Kidney (tissue), 2 donors: ENCODE measurements around a stretch of chr14.

DNA sequence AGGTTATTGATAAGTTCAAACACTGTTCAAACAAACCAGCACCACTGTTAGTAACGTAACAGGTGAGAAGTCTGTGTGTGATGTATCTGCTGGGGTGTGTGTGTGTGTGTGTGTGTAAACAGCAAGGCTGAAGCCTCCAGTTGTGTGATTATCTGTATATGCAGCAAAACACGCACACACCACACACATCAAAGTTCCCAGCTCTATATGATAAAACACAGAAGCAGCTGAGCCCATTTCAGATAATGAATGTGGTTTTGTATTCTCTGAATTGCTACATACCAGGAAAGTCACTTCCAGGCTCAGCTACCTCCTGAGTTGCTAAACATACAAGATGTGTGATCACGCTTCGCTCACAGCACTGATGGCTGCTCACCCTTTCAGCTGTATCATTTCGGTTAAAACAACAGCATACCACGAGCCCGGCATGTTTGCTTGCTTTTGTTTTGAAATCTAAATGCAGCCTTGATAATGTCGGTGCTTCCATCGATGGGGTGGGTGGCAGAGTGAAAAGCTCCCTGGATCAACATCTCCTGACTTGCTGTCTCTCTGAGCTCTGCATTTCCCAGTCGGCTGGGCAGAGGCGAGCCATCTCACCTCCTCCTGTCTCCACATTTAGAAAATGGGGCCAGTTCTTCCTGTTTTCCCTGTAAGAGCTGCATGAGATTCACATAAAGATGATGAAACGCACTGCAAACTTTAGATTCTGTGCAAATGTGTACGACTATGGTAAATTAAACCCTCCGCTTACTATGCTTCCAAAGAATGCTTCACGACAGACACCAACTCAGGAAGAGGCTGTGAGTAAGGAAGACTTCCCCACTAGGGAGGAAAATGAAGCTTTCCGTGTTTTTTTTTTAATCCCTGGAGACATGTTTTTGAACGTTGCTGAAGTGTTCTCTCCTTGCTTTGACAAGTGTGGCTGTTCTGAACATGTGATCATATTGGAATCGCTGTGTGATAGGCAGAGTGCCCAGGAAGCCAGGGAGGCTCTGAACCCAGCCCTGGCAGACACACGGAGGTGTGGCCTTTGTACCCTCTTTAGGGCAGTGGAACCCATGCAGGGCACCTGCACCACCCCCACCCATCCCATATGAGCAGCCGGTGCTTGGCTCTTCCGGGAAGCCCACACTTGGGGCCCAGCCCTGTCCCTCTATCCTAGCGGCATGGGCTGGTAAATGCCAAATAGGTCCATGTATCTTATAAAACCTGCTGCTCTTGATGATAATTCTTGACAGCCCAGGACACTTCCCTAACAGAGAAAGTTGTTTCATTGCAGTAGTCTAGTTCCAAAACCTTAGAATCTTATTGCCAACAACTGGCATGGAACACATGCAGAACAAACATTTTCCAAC lies 7.3 kb upstream of the SYNE3 start:
- PRO-cap, result no peak
- RRBS, result no CpG with 5 or more reads among the region's 22 CpGs

DNA sequence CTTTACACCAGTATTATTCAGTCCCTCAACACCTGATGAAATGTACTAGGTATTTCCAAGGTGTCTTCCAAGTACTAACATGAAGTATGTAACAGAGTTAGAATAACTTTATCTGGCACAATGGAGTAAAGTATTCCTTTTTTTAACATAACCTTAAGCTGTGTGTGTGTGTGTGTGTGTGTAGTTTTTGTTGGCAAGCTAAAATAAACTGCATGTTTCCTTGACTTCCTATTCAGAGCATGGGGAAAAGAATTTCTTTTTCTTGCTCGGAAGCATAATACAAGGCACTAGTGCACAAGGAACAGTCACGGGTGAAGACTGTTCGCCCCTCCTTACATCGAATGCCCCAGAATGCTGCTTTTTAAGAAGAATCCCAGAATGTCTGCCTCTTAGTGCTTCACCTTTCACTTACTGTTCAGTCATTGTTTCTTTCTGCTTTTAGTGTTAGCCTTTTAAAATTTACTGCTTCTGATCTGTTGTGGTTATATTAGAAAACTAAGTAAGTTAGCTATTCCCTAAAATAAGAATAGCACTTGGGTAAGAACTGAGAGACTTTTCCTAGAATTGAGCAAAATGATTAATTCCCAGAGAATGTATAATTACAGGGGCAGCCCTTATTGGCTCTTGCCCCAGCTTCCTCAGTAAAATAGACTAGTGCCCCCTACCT lies 7.8 kb upstream of the GLRX5 start:
- PRO-cap, result no peak
- RRBS, result no CpG with 5 or more reads among the region's 4 CpGs

DNA sequence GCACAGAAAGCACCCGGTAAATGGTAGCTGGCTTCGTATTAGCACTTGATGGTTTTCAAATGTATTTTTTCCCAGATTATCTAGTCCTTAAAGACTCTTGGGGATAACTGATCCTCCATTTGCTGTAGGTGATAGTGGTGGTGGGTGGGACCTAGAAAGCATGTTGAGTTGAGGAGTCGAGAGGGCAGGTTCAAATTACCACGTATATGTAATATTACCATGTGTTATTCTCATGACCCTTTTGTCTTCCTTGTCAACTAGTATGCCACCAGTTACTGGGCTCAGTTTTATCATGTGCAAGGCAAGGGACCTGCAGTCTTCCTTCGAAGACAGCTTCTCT lies 1.8 kb downstream of the GLRX5 start:
- PRO-cap, result no peak
- RRBS, result no CpG with 5 or more reads among the region's 5 CpGs

DNA sequence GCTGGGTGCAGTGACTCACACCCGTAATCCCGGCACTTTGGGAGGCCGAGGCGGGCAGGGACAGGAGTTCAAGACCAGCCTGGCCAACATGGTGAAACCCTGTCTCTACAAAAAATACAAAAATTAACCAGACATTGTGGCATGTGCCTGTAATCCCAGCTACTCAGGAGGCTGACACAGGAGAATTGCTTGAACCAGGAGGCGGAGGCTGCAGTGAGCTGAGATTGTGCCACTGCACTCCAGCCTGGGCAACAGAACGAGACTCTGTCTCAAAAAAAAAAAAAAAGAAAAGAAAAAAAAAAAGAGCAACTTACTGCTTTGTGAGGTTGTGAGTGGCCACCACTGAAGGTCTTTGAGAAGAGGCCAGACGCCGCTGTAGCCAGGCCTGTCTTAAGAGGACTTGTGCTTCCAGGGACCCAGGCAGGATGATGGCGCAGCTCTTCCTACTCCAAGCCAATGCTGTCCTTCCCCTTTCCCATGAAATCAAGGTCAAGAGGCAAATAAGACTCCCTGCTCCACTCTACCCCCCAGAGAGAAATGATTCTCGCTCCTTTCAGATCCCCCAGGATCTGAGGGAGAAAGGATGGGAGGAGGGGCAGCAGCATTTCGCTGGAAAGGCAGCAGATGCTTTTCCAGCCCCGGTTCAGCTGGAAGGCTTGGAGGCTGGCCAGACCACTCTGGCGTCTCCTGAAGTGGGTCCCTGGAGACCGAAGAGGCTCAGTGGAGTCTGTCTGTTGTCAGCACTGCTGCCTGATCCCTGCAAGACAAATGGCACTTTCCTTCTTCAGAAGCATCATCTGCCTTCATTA lies 51.2 kb downstream of the C14orf132 start:
- PRO-cap, result no peak
- RRBS, result no CpG with 5 or more reads among the region's 14 CpGs

DNA sequence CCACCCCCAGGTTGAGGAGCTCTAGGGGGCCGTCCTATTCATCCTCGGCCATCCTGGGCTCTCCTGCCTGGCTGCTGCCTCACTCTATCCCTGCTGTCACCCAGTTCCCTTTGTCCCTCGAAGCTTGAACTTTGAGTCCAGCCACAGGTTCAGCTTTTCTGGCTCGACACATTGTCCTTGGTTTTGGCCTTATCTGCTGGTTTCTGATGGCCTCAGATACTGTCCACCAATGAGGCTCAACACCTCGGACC lies 58.6 kb downstream of the C14orf132 start:
- PRO-cap, result no peak
- RRBS, result no CpG with 5 or more reads among the region's 5 CpGs

GRCh38 chr14:96361714-96362381 lies 1.3 kb downstream of the ATG2B start:
- PRO-cap, result unidirectional peak, plus-strand start at chr14:96362206
- RRBS, result no CpG with 5 or more reads among the region's 12 CpGs

- PRO-cap, result no peak
- RRBS, result no CpG with 5 or more reads among the region's 10 CpGs
Observed at GRCh38 chr14:96663557-96663847, 133.7 kb upstream of the VRK1 start.

DNA sequence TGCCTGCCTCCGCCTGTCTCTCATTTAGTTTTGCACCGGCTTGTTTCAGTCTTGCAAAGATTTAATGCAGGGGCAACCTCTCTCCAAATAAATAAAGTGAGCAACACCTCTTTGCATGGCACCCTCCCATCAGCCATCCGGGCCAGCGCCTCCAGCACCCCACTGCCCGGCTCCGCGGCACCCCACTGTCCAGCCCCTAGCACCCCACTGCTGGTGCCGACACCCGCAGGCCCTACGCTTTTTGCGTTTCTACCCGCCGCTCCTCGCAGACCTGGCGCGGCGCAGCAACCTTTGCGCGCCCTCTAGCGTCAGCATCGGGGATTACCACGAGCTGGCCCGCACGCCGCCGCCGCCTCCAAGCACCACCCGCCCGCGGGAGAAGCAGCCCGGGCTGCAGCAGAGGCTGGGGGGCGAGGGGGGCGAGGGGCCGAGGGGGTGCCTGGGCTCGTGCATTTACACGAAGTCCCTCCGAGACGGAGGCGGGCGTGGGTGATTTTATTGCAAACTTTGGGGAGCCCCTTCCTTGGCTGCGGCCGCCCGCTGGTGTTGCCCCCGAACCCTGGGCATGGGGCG lies 55.8 kb upstream of the VRK1 start:
- PRO-cap, result unidirectional peak, minus-strand start at position 403 of the sequence
- RRBS, result 4% methylated on average over 2 of the region's 45 CpGs

DNA sequence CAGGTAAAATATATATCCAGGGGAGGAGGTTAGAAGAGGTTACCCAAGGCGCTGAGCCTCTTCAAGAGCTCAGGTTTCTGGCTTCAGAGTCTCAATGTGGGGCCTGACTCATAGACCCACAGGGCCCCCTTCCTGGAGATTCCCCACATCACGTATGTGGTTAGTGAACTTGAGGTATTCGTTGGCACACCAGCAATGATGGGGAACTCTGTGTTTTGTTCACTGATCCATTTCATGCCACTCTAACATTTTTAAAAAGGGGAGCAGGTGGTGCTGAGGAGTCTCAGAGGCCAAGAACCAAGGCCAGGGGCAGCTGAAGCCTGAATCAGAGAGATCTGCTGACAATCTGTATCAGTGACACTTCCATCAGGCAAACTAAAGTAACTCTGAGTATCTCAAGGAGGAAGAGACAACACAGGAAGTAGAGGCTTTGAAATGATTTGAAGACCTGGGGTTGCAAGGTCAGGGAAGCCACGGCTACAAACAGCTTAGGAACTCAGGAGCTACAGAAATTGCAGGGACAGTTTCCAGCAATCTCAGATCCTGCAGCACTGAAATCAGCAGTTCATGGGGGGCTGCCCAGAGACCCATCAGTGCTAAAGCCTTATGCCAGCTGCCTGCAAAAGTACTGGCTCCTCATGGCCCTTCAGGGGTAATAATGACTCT lies 323.5 kb downstream of the VRK1 start:
- PRO-cap, result no peak
- RRBS, result no CpG with 5 or more reads among the region's 4 CpGs

- PRO-cap, result no peak
- RRBS, result 60% methylated on average over 3 of the region's 10 CpGs
Observed at GRCh38 chr14:97703099-97703533, 905.9 kb downstream of the VRK1 start.

GRCh38 chr14:97771460-97772207 lies 974.5 kb downstream of the VRK1 start:
- PRO-cap, result no peak
- RRBS, result no CpG with 5 or more reads among the region's 8 CpGs

DNA sequence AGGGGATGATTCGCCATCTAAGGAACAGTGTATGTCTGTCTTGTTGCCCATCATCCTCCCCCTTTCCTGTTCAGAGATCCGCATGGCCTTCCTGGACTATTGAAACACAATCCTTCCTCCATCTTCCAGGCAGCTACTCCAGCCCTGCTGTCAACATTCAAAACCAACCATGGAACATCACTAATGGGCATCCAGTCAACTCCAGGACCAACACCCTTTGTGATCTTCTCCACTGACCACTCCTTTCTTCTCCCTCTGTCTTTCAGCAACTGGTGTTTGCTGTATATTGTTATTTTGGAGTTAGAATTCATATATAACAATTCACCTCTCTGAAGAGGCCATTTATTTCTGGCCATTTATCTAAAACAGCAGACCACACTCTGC lies 1188.2 kb downstream of the VRK1 start:
- PRO-cap, result no peak
- RRBS, result no CpG with 5 or more reads among the region's 2 CpGs

DNA sequence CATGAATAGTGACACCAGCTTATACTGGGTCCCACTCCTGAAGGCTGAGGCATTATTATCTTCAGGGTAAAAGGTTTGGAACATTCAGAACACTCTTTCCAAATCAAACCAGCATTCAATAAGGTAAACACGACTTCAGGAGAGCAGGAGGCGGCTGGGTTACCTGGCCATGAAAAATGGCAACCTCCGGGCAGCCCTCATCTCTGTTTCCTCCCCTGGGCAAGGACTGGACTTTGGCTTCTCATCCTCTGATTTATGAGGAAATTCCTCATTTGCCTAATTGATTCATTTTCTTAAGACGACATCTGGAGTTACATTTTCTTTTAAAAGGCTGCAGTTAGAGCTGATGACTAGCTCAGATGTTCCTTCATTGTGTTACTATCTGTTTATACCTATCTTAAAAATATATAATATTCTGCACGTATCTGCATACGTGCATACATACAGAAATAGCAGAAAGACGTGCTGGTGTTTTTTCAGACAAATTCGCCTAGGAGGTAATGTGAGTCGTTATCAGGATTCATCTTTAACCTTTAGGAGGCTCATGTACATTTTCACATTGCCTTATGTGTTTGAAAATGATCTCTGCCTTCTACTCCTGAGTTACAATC lies 1133.8 kb downstream of the BCL11B start:
- PRO-cap, result no peak
- RRBS, result no CpG with 5 or more reads among the region's 9 CpGs

GRCh38 chr14:98209949-98210891 lies 1061.8 kb downstream of the BCL11B start:
- PRO-cap, result no peak
- RRBS, result 42% methylated on average over 4 of the region's 16 CpGs

DNA sequence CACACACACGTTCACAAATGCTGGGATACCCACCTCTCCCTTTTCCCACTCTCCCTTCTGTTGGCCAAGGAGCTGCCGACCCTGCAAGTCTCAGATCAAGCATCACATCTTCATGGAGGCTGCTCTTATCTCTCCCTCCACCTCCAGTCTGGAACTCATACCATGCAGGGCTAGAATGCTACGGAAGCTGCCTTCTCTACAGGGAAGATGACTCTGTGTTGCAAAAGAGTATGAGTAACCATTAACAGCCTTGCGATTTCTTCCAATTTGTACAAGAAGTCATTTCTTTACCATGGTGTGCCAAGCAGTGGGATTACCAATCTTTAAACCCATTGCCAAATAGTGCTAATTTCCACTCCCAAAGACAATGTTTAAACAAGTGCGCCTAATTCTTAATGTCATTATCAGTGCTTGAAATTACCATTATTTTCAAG lies 196.0 kb downstream of the BCL11B start:
- PRO-cap, result no peak
- RRBS, result no CpG with 5 or more reads among the region's 5 CpGs

DNA sequence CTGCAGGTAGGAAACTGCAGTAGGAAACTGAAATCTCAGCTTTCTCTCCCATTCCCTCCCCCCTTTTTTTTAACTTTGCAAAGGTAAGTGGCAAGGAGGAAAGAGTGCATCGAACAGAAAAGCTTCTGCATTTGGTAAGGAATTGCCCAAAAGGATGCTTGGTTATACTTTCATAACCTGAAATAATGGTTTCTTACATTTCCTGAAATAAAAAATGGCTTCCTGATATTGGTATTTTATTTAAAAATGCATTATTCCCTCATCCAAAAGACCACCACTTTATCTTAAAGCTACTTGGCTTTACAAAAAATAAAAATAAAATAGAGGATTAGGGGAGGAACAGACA lies 101.8 kb downstream of the BCL11B start:
- PRO-cap, result no peak
- RRBS, result no CpG with 5 or more reads among the region's 1 CpG

GRCh38 chr14:99232580-99233180 lies 39.3 kb downstream of the BCL11B start:
- PRO-cap, result no peak
- RRBS, result no CpG with 5 or more reads among the region's 6 CpGs

DNA sequence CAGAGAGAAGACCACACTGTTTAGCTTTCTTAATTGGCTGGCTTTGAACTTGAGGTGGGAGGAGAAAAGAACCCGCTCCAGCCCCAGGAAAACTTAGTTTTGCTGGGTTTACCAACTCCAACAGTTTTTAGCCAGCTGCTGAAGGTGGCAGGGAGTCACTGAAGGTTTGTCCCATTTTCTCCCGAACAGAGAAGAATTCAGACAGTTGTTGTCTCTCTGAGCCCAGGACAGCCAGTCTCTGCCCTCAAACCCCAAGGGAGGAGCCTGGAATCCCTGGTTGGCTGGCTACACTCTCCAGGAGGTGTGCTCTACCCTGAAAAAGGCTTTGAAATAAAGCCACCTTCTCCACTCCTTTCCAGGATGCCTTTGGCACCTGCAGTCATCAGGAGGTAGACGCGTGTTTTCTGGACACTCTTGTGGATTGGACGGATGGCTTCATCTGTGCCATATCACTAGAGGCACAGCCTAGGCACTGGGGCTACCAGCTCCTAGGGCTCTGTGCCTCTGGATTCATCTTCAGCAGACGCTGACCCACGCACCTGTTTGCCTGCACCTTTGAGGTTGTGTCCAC lies 24.6 kb downstream of the BCL11B start:
- PRO-cap, result no peak
- RRBS, result no CpG with 5 or more reads among the region's 7 CpGs

- PRO-cap, result no peak
- RRBS, result no CpG with 5 or more reads among the region's 9 CpGs
Observed at GRCh38 chr14:99250336-99251268, 21.4 kb downstream of the BCL11B start.

DNA sequence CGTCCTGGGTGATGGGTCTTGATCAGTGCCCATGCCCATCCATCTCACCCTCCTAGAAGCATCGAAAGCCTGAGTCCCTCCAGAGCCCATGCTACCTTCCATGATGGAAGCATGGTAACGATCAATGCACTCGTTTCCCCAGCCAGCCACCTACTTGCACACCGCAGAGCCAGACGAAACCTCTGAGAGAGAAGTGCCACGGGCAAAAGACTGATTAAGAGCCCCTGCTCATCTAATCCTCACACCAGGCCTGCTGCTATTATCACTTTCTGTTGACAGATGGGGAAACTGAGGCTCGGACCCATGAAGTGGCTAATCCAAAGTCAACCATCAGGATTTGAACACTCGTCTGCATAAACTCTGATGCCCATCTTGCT lies 15.9 kb downstream of the BCL11B start:
- PRO-cap, result no peak
- RRBS, result no CpG with 5 or more reads among the region's 9 CpGs